ENCODE measurements around a stretch of chr12.

DNA sequence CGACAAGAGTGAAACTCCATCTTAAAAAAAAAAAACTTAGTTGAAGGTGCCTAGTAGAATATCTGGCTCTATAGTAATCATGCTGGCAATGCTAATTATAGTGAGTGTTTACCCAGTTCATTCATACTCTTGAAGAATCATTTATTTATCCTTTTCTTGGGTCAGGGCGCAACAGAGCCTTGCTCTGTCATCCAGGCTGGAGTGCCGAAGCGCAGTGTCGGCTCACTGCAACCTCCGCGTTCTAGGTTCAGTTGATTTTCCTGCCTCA lies 239.9 kb downstream of the FBXL14 start:
- RRBS, result no CpG with 5 or more reads among the region's 7 CpGs

- RRBS, result no CpG with 5 or more reads among the region's 9 CpGs
Observed at GRCh38 chr12:1634115-1634706, 5.2 kb downstream of the WNT5B start.

GRCh38 chr12:1760631-1761290 lies 59.6 kb upstream of the LRTM2 start:
- RRBS, result no CpG with 5 or more reads among the region's 1 CpG

- RRBS, result no CpG with 5 or more reads among the region's 5 CpGs
Observed at GRCh38 chr12:1783807-1784084, 36.6 kb upstream of the LRTM2 start.

- RRBS, result 45% methylated on average over 2 of the region's 15 CpGs
Observed at GRCh38 chr12:1917521-1918143, 820 bp downstream of the CACNA2D4 start.

DNA sequence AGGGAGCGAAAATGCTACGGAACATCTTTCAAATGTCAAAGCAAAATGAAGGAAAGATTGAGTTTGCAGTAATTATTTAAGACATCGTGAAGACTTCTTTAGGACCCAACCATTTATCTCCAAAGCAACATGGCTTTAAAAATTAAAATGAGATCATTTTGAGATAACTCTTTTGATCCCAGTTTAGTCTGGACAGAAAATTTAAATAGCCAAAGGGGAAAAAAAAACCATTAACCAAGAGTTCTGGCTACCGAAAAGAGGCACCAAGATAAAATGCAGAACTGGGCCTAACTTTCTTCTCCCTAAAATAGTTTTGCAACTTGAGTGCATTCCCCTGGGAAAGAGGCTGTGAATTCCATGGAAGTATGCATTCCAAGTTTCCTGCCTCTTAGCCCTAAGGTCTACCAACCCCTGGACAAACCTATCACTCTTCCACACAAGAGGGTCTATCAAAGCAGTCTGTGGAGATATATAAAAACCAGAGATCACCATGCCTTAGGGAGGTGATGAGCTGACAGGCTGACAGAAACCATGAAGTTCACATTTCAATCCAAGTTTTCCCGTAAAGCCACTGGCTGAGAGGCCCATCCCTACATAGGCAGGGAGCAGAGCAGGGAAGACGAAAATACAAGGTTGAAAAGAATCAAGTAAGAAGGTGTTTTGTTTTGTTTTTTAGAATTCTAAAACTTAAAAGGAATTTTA lies 33.9 kb downstream of the DCP1B start:
- RRBS, result no CpG with 5 or more reads among the region's 6 CpGs

DNA sequence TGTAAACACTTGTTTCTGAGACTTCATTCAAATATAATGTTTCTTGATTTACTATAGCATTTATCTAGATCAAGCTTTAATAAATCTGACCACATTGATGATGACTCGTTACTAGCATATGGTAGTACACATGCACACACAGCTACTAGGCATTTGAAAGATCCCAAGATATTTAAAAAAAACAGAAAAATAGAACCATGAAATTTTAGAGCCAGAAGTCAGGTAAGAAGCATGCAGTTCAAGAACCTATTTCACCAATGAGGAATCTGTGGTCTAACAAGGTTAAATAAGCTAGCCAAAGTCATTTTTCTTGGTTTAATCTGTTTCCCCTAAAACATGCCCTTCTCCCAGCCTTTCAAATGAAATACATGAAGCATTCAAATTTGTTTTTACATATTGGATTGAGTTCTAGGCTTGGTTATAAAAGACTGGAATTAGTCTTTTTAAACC lies 31.9 kb downstream of the DCP1B start:
- RRBS, result no CpG with 5 or more reads among the region's 1 CpG

DNA sequence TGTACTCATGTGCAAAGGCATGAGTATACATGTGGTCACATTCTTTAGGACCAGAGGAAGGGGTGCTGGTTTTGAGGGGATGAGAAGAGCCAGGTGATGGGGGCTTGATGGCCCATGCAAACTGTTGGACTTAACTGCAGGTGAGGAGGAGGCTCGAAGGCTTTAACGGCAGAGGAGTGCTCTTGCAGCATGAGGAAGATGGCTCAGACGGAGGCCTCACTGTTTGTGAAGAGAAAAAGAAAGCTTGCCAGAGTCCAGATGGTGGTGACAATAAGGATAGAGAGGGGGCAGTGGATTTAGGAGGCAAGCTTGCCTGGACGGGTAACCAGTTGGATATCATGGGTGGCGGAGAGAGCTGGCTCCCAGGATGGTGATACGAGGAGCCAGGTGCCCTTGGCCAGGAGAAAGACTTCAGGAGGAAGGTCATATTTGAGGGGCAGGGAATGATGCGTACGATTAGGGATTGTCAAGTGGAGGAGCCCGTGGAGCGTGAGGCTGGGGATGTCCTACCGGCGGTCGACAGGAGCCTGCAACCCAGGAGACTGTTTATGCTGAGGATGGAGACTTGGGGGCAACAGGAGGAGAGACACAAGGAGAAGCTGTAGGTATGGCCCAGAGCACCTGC lies 71.7 kb downstream of the CACNA1C start:
- RRBS, result no CpG with 5 or more reads among the region's 13 CpGs

DNA sequence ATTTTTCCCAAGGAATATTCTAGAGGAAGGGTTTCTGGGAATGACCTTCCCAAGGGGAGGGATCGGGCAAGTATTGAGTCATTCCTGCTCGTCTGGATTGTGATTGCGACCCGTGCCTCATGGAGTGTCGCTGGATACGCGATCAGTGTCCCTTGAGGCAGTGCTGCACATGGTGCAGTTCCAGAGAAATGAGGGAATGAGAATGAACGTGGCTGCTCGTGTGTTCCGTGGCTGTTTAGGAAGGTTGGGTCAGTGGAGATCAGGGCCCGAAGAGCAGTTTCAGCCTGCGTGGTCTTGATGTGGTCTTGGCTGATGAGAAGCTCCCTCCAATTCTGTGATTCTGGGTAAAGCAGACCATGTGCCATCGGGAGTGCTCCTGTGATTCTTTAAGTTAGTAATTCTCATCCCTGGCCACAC lies 234.4 kb downstream of the CACNA1C start:
- RRBS, result no CpG with 5 or more reads among the region's 13 CpGs

GRCh38 chr12:2301977-2302323 lies 249.2 kb downstream of the CACNA1C start:
- RRBS, result no CpG with 5 or more reads among the region's 5 CpGs

- RRBS, result no CpG with 5 or more reads among the region's 11 CpGs
Observed at GRCh38 chr12:2325589-2326111, 272.9 kb downstream of the CACNA1C start.

DNA sequence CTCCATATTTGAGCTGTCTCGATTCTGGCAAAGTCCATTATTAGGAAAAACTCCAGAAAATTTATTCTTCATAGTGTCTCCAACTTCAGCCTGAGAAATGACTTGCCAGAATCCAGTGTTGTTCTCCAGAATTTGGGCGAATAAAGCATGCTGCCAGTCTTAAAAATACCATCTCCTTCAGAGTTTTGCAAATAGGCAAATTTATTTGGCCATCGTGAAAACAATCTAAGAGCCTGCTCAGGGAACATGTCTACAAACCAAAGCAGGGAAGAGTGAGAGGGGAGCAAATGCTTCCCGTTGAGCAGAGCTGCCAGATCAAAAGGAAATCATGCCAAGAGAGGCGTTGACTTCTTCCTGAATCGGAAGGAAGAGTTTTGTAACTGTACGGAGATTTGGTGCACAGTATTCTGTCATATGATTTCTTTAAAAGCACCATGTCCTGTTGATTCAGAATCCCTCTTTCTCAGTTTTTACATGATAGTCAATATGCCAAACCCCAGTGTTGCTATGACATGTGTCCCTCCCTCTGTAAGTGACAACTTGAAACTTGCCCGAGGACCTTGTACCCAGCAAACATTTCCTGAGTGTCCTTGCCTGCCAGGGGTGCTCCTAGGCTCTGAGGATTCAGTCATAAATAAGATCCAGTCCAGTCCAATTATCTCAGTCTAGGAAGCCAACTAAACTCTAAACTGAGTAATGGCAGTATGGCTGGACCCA lies 300.3 kb upstream of the FKBP4 start:
- RRBS, result no CpG with 5 or more reads among the region's 8 CpGs

GRCh38 chr12:2584313-2584797 lies 210.4 kb upstream of the FKBP4 start:
- RRBS, result no CpG with 5 or more reads among the region's 2 CpGs

DNA sequence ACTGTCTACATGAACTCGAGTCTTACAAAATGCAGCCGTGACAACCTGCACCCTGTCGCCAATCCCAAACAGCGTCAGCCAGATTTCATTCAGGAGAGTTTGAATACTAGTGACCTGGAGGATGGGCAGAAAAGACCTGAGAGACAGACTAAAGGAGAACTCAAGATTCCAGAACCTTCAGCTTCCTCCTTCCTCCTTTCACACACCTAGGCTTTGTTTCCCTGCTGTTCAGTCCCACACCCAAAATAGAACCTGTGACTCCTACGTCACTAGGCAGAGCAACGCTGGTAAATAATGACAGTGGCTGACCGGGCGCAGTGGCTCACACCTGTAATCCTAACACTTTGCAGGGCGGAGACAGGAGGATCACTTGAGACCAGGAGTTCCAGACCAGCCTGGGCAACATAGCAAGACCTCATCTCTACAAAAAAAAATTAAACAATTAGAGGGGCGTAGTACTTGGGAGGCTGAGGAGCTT lies 166.4 kb upstream of the FKBP4 start:
- RRBS, result no CpG with 5 or more reads among the region's 10 CpGs

- RRBS, result no CpG with 5 or more reads among the region's 10 CpGs
Observed at GRCh38 chr12:2639461-2640259, 155.1 kb upstream of the FKBP4 start.

DNA sequence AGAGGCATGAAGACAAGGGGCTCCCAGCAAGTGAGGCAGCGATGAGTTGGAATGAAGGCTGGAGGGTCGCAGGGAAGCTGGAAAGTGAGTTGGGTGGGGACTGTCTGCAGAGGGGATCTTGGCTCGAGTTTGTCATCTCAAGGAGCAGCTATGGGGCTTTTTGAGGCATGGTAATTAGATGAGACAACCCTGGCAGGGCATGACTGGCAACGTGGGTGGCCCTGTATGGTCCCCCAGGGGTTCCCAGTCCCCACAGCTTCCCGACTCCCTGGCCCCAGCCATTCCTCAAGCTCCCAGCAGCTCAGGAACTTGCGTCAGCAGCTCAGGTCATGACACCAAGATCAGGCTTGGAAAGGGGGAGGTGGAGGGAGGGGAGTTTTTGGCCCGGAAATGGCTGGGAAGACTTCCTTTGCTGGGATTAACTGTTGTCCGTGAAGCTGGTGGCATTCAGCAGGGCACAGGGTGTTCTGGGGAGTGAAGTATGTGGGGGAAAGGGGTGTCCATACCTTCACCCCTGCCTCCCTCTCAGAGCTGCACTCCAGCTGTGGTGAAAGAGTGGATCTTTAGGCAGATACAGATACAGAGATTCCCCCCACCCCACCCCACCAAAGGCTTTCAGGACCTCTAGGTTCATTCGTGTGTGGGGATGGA lies 10.4 kb upstream of the NRIP2 start:
- RRBS, result no CpG with 5 or more reads among the region's 9 CpGs

DNA sequence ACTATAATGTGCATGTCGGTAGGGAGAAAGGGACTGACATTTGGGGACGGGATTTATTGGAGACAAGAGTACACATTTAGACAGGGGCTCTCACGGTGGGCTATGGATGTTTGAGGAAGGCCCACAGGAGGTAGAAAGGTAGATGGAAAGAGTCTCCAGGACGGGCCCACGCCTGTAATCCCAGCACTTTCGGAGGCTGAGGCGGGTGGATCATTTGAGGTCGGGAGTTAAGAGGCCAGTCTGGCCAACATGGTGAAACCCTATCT lies 958 bp upstream of the TULP3 start:
- RRBS, result no CpG with 5 or more reads among the region's 8 CpGs

GRCh38 chr12:3003581-3004242 lies 44.5 kb downstream of the TEAD4 start:
- RRBS, result no CpG with 5 or more reads among the region's 17 CpGs

GRCh38 chr12:3041564-3041978 lies 35.6 kb upstream of the TSPAN9 start:
- RRBS, result no CpG with 5 or more reads among the region's 5 CpGs

GRCh38 chr12:3185546-3186012 lies 108.4 kb downstream of the TSPAN9 start:
- RRBS, result no CpG with 5 or more reads among the region's 13 CpGs